Colic lymph node (tissue), 1 donor: ENCODE results near the genes MYO1A and NAB2.

GRCh38 chr12:57049774-57050447 is at the start of gene MYO1A:
MYO1A (minus strand) TSS chr12:57050129.
- PRO-cap: no peak

DNA sequence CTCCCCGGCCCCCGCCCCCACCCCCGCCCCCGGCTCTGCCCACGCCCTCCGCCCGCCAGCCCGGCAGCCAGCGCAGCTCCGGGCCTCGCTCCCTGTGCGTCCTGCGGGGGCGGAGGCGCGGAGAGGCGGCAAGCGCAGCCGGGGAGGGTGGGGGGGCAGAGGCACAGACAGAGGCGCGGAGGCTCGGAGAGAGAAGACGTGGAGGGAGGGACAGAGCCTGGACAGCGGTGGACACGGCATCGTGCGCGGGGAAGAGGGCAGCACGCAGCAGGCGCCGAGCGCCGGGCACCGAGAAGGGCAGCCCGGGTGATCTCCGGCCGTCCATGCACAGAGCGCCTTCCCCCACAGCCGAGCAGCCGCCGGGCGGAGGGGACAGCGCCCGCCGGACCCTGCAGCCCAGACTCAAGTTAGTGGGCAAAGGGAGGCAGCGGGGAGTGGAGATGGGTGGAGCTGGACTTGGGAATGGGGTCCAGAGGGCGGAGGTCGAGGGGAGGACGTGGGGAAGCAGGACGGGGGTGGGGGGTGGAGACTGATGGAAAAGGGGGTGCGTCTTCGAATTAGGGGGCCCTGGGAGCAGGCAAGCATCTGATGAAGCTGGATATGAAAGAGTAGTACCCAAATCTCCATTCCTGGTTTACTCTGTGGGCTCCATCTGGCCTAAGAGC is at the start of gene NAB2:
Gene NAB2, plus strand, starts transcription at position 166 of the 665 bp plus-strand sequence.
- PRO-cap: bidirectional peak, plus-strand start at position 95 of the sequence, minus-strand start outside the sequence; unidirectional peak, plus-strand start at position 158 of the sequence

GRCh38 chr12:57109295-57109967 is 1.7 kb downstream of the STAT6 start:
- PRO-cap: no peak

DNA sequence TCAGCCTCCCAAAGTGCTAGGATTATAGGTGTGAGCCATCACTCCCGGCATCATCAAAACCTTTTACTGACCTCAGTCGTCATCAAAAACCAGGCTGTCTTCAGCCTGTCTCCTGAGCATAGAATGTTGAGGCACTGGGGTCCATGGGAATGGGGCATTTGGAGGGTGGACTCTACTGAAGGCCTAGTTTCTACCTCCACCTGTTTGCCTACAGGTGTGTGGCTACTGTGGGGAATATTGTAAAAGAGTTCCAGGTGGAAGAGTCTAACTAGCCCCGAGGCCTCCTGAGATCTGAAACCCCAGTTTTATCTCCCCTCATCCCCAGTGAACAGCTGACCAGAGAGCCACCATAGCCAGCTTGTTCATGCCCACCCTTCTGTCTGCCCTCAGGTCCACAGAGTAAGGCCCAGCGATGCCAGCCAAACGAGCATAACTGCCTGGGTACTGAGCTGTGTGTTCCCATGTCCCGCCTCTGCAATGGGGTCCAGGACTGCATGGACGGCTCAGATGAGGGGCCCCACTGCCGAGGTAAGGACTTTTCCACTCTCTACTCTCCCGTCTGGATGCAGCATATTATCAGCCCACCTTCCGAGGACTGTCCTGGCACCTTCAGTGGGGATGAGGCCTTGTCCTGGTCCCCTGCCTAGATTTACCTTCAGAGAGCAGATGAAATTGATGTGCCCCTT is 12.8 kb downstream of the LRP1 start:
- PRO-cap: no peak

- PRO-cap: no peak
Observed at GRCh38 chr12:57149206-57149924, 21.1 kb downstream of the LRP1 start.

DNA sequence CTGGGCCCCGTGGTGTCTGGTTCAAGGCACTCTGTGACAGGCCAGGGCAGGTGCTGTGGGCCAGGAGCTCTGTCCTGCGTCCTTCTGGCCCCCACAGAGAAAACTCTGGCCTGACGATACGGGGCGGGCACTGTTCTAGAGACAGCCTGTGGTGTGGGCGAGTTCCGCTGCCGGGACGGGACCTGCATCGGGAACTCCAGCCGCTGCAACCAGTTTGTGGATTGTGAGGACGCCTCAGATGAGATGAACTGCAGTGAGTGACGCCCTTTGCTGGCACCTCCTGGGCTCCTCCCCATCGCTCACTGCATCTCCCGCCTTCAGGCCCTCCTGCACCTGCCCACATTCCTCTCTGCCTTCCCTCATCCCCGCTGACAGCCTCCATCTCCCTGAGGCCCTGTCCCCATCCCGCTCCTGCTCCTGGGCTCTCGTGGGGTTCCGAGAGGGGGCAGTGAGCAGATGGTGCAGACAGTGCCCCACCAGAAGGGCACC is 22.8 kb upstream of the NXPH4 start:
- PRO-cap: no peak

DNA sequence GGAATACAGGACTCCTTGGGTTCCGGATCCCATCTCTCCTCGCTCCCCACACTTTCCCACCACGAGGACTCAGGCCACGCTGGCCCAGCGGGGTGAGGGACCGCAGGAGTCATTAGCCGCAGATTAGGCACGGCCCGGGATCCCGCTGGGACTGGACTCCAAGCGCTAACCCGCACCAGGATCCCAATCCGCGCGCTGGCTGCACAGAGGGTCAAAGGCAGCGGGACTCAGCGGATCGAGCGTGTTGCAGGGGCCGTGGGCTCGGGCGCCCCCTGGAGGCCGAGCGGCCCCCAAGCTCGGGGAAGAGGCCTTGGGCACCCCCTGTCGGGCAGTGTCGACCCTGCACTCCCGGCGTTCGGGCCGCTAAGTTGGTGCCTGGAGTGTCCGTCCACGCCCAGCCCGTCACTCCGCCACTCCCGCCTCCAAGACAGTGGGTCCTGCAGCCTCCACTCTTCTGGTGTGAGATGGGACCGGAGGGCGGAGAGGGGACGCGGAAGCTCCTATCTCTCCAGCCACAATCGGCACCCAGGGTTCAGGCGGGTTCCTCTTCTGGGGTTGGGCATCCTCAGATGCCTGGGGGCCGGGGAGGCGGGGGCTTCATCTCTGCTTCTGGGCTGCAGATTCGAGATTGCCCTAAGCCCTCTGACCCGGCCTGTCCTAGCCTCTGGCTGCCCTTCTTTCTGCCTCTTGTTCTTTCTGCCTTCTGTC is 2.2 kb upstream of the NDUFA4L2 start:
- PRO-cap: bidirectional peak, plus-strand start at position 462 of the sequence, minus-strand start at position 213 of the sequence

- PRO-cap: unidirectional peak, minus-strand start at chr12:57240229; bidirectional peak, plus-strand start at chr12:57240675, minus-strand start at chr12:57240519
Observed at GRCh38 chr12:57239844-57240940, 3.3 kb upstream of the NDUFA4L2 start.

DNA sequence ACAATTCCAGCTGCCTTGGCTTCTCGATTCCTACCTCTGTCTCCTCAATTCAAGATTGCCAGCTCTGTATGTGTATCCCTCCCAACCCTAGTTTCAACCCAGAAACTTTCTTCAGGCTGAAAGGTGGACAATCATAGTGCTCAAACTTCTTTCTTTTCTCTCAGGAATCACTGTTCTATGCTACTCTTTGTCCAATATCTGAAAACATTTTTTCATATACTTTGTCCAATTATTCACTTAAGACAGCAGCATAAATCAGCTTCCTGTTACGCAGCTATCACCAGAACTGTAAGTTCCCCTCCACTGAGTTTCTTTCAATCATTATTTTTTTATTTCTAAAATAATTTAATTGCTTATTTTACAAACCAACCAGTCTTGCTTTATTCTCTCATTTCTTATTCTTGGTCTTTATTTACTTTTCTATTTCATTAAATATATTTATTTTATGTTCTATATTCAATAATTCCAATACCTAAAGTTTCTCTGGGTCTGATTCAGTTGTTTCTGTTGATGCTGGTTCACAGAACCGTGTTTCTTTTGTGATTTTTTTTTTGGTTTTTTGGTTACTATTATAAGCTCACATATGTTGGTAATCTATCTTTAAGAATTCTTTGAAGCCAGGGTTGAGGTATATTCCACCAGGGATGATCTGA is 63.2 kb downstream of the R3HDM2 start:
- PRO-cap: no peak

DNA sequence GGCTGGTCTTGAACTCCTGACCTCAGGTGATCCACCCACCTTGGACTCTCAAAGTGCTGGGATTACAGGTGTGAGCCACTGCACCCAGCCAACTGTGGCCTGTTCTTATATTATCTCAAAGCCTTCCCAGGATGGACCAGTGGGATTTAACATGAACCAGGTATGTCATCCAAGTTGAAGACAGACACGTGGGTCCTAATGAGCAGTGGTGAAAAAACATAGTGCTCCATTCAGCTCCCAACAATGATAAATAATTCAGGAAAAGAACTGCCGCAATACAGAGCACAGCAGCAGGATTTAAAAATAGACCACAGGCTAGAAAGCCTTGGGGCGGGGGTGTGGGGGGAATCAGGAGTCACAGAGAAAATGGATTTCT is 58.8 kb downstream of the R3HDM2 start:
- PRO-cap: no peak

DNA sequence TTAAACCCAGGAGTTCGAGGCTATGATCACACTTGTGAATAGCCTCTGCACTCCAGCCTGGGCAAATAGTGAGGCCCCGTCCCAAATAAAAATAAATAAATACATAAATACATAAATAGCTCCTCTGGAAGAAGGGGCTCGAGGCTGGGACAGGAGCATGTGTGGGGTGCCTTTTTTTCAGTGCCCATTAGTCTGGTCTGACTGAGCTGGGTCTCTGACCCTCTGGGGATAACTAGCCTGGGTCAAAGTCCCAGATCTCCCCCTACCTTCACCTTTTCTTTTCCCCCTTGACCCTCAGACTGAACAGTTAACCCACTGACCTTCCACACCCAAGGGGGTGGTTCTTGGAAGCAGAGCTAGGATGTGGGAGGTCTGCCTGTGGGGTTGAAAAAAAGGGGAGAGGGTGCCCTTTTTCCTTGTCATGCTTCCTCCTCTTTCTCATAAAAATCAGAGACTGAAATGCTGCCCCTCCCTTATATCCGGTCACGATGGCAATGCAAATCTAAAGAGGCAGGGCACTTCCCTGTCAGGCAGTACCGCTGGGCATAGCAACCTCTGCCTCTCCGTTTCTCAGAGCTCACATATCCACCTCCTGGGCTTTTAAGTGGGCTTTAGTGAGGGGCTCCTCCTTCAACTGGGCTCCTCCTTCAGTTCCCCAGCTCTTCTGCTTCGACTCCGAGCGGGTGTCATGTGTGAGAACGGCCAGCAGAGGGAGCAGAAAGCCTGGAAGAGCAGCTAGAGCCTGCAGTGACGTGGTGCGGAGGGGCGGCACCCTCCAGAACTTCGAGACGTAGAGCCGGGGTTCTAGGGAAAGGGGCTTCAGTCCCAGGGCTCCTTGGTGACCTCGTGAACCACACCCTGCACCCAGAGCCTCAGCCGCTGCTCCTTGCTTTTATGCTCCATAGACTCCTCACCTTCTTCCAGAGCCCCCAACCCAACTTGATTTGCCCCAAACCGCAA is 744 bp upstream of the GLI1 start:
- PRO-cap: bidirectional peak, plus-strand start at position 533 of the sequence, minus-strand start at position 572 of the sequence; bidirectional peak, plus-strand start at position 793 of the sequence, minus-strand start at position 666 of the sequence

DNA sequence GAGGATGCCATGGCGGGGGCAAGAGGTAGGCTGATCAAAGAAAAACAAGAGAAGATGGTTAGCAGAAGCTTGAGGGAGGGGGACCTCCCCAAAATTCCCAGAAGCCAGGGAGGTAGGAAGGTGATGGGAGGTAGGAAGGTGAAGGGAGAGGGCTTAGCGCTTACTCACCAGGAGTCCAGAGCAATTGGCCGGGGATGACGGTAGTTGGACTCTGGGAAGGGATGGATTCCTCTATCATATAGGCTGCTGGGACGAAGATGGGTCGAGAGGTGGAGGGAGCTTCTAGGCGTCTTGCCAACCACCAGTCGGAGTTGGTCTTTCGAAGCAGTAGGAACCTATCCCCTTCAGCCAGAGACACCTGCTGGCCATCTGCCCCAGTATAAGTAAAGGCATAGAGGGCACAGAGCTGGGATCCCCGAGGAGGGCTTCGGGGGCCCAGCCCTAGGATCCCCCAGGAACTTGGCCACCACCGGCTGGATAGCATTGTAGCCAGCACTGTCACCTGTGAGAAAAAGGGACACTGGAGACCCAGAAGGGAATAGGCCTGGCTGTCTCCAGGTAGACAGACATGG is 657 bp downstream of the ARHGAP9 start:
- PRO-cap: no peak

DNA sequence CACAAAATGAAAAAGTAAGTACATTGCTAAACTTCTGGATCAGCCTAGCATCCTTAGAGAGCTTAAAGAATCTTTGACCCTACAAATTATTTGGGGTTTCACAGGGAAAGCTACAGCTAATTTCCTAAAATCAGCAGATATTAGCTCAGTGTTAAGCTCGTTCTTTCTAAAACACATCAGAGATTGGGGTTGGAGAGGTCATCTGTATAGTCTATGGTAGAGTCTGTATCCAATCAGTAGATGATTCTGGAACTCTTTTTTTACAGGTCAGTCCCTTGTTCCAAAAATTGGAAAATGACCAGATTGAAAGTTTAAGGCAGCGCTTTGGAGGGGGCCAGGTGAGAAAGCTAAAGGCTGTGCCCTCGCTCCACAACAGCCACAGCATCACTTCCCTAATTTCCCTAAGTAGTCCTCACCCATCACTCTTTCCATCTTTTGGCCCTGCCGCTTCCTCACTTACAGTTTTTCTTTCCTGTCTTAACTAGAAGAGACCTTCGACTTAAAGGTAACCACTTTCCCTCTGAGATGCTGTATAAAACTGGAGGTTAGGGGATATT is 4.6 kb downstream of the DDIT3 start:
- PRO-cap: no peak

DNA sequence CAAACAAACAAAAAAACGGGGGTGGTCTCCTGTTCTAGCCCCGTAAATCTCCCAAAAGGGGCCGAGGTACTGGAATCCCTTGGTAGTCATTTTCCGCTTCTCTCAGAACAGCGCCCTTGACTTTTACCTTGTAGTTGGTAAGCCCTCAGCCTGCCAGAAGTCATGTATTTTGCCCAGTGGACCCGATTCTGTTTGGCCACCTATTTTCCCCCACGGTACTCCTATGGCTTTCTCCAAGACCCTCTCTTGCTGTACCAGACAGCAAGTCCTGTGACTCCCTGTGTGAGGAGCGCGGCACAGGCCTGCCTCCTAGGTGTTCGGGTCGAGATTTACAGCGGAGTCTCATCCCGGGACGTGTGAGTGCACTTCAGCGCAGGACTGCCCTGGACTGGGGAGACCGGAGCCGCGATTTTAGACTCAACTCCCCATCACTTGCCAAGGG is 1.1 kb upstream of the MBD6 start:
- PRO-cap: no peak

GRCh38 chr12:57523462-57523847 is 831 bp downstream of the MBD6 start:
- PRO-cap: no peak

DNA sequence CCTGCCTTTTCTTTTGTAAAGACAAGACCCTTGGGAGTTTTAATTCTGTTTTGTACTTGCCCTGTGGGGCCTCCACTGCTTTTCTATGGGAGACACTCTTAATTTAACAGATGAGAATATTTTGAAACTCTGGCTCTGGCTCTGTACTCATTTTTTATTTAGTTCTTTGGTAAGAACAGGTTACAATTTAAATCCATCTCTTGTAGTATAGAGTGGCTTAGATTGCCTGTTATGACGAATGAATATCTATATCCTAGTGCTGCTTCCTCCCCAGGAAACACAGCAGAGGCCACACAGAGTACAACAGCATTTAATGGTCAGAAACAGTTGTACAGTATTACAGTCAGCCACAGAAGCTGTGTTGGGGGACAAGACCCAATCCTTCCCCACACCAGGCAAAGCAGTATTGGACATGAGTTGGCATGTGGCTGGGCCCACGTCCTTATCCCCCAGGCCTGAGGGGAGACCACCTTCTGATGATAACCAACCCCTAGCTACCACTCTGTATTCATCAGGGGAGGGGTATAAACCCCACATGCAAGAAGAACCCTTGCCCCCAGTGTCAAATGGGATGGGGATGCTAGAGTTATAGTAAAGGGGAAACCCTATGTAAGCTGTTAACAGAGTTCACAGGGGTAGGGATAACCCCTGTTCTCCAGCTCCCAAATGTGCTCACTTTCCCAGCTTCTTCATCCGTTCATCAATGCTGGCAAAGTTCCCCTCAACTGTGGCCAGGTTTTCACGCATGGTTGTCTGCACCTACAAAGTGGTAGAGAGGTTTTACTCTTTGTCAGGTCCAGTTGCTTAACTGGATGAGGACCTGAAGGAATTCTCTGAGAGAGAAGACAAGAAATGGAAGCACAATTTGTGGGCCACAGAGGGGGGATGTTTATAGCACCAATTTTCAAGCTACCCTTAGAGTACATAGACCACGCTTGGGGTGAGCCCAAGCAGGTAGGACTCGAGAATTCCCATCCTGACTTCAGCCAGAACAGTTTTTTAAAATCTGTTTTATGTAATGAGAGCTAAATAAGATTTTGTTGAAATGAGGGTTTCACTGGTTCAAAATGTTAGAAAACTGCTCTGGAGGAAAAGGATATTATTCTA is 7.7 kb downstream of the MBD6 start:
- PRO-cap: no peak

GRCh38 chr12:57552779-57553791 is 3.2 kb downstream of the KIF5A start:
- PRO-cap: no peak

DNA sequence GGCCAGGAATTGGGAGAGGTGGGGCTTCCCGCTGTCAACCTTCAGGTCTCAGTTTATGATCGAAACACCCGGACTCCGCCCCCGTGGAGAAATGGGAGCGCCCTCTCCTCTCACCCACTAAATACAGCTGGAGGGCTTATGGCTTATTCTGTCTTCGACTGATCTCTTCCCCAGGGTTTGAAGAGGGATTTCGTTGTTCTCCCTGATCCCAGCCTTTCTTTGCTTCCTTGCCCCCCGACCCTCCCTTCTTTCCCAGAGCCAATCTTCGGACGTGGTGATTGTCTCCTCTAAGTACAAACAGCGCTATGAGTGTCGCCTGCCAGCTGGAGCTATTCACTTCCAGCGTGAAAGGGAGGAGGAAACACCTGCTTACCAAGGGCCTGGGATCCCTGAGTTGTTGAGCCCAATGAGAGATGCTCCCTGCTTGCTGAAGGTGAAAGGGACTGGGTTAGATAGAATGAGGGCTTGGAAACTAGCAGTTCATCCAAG is 606 bp downstream of the OS9 start:
- PRO-cap: no peak

DNA sequence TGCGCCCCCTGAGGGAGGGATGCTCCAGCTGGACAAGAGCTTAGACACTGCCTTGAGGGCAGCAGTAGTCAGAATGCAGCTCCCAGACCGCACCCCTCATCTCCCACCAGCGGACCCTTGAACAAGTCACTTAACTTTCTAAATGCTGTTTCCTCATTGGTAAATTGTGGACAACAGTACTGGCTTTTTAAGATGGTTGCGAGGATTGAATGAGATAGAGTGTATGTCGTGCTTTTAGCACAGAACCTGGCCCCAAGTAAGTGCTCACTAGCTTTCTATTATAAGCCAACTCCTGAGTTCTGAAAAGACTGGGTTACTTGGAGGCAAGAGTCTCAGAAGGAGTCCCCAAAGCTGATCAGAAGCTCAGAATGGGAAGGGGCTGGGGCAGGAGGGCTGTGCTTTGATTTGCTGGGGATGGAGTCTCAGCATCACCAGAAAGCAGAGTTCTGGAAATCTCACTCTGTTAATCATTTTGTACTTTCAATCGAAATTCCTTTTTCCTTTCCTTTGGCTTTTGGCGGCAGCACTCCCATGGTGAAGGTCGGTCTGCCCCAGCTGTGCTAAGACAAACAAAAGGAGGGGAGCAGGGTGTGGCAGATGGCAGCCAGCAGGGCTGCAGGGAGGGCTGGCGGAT is 15.5 kb downstream of the AGAP2 start:
- PRO-cap: no peak

GRCh38 chr12:57748185-57748562 is 3.3 kb downstream of the TSPAN31 start:
- PRO-cap: no peak